ENCODE measurements around the gene ENTHD1.

CAGE:
- cytosol, long polyA minus RNA = no peak
- cytosol, long polyA plus RNA = no peak
- long polyA plus RNA = no peak
- nucleus, long polyA minus RNA = no peak
- nucleus, long polyA plus RNA = no peak
Measured at GRCh38 chr22:38953228-38953868, 4.1 kb upstream of the APOBEC3A start.

CAGE:
- cytosol, long polyA minus RNA = no peak
- cytosol, long polyA plus RNA = no peak
- long polyA plus RNA = no peak
- nucleus, long polyA minus RNA = no peak
- nucleus, long polyA plus RNA = no peak
Measured at GRCh38 chr22:38963908-38964497, 6.6 kb downstream of the APOBEC3A start.

DNA sequence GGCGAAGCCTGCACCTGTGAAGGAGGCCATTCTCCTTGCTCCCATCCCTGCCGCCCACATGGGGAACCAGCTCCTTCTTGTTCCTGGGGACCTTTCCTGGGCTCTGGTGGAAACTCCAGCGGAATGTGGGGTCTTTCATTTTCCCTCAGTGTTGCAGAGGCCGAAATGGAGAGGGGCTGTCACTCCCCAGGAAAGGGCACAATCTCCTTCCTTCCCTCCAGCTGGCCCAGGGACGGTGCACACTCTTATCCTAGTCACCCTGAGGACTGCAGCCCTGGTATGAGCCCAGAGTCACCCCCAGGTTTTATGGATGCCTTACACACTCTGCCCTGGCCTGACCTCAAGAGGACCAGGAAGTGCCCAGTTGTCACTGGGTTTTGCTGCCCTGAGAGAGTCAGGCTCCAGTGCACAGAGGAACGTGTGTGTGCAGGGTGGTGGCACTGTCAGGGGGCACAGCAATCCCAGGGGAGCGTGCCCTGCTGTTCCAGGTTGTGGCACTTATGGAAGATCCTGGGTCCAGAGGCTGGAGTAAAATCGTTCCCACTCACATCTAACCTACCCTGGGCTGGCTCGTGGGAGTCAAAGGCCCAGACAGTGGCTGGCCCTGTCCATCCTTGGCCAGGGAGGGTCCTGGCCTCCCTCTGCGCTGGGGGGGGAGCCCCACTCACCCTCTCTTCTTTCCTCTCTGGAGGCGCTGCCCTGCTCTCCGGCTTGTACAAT lies 7.5 kb downstream of the APOBEC3A start:
CAGE:
- cytosol, long polyA minus RNA = no peak
- cytosol, long polyA plus RNA = no peak
- long polyA plus RNA = no peak
- nucleus, long polyA minus RNA = no peak
- nucleus, long polyA plus RNA = no peak

DNA sequence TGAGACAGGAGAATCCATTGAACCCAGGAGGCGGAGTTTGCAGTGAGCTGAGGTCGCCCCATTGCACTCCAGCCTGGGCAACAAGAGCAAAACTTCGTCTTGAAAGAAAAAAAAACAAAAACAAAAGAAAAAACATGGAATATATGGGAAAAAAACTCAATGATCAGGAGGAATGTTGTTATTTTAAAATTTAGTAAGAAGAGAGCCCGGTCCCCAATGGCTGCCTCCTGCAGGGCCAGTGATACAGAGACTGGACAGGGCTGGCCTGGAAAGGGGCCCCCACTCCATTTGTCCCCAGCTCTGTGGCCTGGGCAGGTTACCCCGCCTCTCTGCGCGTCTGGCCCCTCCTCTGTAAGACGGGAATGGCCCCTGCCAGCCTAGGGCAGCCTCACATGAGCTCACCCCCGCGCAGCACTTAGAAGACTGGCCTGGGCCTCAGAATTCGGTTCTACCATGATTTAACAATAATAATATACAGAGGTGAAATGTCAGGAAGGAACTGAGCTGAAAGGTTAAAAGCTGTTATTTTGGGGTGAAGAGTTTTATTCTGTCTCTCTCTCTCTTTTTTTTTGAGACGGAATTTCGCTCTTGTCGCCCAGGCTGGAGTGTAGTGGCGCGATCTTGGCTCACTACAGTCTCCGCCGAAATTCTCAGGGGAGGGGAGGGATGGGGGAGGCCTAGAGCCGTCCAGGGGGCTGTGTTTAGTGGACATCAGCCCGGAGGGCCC lies 1.2 kb downstream of the APOBEC3G start:
CAGE:
- cytosol, long polyA minus RNA = no peak
- cytosol, long polyA plus RNA = no peak
- long polyA plus RNA = no peak
- nucleus, long polyA minus RNA = no peak
- nucleus, long polyA plus RNA = no peak

DNA sequence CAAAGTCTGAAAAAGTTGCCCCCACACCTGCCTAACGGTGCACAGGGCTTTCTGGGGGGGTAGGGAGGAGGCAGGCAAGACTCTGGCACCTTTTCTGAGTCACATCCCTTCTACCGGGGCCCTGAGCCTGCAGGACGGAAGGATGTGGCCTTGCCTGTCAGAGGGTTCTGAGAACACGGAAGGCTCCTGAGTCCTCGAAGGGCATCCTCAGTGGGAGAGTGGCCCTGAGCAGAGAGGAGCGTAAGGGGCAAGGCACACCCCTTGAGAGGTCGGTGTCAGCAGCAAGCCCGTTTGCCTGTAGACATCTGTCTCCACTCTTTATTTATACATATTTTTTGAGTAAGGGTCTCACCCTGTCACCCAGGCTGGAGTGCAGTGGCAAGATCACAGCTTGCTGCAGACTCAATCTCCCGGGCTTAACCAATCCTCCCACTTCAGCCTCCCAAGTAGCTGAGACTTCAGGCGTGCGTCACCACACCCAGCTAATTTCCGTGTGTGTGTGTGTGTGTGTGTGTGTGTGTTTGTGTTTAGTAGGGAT lies 6.1 kb upstream of the APOBEC3H start:
CAGE:
- cytosol, long polyA minus RNA = no peak
- cytosol, long polyA plus RNA = no peak
- long polyA plus RNA = no peak
- nucleus, long polyA minus RNA = no peak
- nucleus, long polyA plus RNA = no peak

CAGE:
- cytosol, long polyA minus RNA = no peak
- cytosol, long polyA plus RNA = no peak
- long polyA plus RNA = no peak
- nucleus, long polyA minus RNA = no peak
- nucleus, long polyA plus RNA = no peak
Measured at GRCh38 chr22:39176726-39177243, 24.3 kb upstream of the CBX7 start.

GRCh38 chr22:39177827-39178240 lies 25.4 kb upstream of the CBX7 start:
CAGE:
- cytosol, long polyA minus RNA = no peak
- cytosol, long polyA plus RNA = no peak
- long polyA plus RNA = no peak
- nucleus, long polyA minus RNA = no peak
- nucleus, long polyA plus RNA = no peak

GRCh38 chr22:39234852-39236039 lies 9.5 kb downstream of the PDGFB start:
CAGE:
- cytosol, long polyA minus RNA = no peak
- cytosol, long polyA plus RNA = no peak
- long polyA plus RNA = no peak
- nucleus, long polyA minus RNA = no peak
- nucleus, long polyA plus RNA = no peak

GRCh38 chr22:39236318-39237177 lies 8.2 kb downstream of the PDGFB start:
CAGE:
- cytosol, long polyA minus RNA = no peak
- cytosol, long polyA plus RNA = no peak
- long polyA plus RNA = no peak
- nucleus, long polyA minus RNA = no peak
- nucleus, long polyA plus RNA = no peak

DNA sequence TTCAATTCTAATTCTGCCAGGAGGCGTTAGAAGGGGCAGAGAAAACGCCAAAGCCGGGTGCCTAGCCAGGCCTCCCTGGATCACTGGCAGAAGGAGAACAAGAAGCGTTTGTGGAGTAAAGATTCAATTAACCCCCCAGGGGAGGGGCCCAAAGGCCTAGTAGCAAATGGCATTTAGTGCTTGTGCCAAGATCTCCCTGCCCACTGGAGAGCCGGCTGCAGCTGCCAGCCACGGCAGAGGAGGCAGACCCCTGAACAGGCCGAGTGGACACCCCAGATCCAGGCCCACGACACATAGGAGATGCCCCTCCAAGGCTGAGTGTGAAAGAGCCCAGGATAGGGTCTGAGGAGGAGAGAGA lies 7.0 kb downstream of the PDGFB start:
CAGE:
- cytosol, long polyA minus RNA = no peak
- cytosol, long polyA plus RNA = no peak
- long polyA plus RNA = no peak
- nucleus, long polyA minus RNA = no peak
- nucleus, long polyA plus RNA = no peak

GRCh38 chr22:39240558-39241385 lies 4.0 kb downstream of the PDGFB start:
CAGE:
- cytosol, long polyA minus RNA = no peak
- cytosol, long polyA plus RNA = no peak
- long polyA plus RNA = no peak
- nucleus, long polyA minus RNA = no peak
- nucleus, long polyA plus RNA = no peak

GRCh38 chr22:39466098-39467154 lies 9.6 kb downstream of the MGAT3 start:
CAGE:
- cytosol, long polyA minus RNA = no peak
- cytosol, long polyA plus RNA = no peak
- long polyA plus RNA = no peak
- nucleus, long polyA minus RNA = no peak
- nucleus, long polyA plus RNA = no peak

DNA sequence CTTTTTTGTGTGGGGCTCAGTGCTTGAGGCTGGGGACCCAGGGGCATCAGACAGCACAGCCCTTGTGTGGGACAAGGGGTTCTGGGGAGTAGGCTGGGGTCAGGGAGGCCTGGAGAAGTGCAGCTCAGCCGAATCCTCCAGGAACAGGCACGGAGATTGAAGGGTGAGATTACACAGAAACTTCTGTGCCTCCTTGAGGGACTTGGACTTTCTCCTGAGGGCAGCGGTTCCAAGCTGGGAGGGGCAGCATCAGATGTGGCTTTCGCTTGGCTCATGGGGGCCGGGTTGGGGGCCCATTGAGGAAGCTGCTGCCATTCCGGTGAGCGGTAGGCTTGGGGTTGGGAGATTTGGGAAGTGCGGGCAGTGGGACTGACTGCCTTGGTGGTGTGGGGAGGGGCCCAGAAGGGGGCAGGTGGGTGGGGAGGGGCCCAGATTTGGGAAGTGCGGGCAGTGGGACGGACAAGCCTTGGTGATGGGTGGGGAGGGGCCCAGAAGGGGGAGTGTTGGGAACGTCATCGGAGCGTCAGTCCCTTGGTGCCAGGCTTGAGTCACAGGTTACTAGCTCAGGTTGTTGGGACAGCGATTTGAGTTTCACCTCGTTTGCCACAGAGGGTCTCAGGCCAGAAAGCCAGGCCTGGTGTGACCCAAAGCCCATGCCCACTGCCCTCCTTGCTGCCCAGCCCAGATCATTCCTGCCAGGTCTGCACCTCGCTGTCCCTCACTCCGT lies 12.1 kb downstream of the MGAT3 start:
CAGE:
- cytosol, long polyA minus RNA = no peak
- cytosol, long polyA plus RNA = no peak
- long polyA plus RNA = no peak
- nucleus, long polyA minus RNA = no peak
- nucleus, long polyA plus RNA = no peak

GRCh38 chr22:39471292-39472356 lies 14.8 kb downstream of the MGAT3 start:
CAGE:
- cytosol, long polyA minus RNA = no peak
- cytosol, long polyA plus RNA = no peak
- long polyA plus RNA = no peak
- nucleus, long polyA minus RNA = no peak
- nucleus, long polyA plus RNA = no peak

GRCh38 chr22:39489976-39490772 lies 11.9 kb upstream of the MIEF1 start:
CAGE:
- cytosol, long polyA minus RNA = no peak
- cytosol, long polyA plus RNA = no peak
- long polyA plus RNA = no peak
- nucleus, long polyA minus RNA = no peak
- nucleus, long polyA plus RNA = no peak

DNA sequence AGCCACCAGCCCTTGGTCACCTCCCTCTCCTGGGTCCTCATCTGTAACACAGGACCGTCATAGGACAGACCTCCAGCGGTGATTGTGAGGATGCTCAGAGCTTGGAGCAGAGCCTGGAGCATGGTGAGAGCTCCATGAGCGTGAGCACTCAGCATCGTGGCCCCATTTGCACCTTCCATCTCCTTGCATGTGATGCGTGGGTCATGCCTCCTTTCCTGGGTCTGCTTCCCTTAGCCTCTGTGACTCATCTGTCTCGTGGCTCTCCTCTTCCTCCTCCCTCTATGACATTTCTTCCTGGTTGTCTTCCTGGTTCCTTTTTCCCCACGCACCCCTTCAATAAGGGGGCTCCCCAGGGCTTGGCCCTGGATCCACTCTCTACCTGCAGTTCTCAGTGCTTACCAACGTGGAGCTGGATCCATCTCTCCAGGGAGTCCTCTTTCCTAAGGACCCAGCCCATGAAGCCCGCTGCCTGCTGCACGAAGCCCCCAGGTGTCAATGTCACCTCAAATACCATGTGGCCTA lies 7.3 kb upstream of the MIEF1 start:
CAGE:
- cytosol, long polyA minus RNA = no peak
- cytosol, long polyA plus RNA = no peak
- long polyA plus RNA = no peak
- nucleus, long polyA minus RNA = no peak
- nucleus, long polyA plus RNA = no peak

DNA sequence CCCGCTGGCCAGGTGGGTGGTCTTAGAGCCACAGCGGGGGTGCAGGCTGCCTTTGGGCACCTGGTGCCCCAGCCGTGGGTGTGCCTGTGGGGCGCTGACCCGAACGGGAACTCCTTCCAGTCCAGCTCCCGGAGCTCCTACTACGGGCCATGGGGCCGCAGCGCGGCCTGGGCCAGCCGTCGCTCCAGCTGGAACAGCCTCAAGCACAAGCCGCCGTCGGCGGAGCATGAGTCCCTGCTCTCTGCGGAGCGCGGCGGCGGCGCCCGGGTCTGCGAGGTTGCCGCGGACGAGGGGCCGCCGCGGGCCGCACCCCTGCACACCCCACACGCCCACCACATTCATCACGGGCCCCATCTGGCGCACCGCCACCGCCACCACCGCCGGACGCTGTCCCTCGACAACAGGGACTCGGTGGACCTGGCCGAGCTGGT lies 91.3 kb downstream of the CACNA1I start:
CAGE:
- cytosol, long polyA minus RNA = no peak
- cytosol, long polyA plus RNA = no peak
- long polyA plus RNA = no peak
- nucleus, long polyA minus RNA = no peak
- nucleus, long polyA plus RNA = no peak

CAGE:
- cytosol, long polyA minus RNA = no peak
- cytosol, long polyA plus RNA = no peak
- long polyA plus RNA = no peak
- nucleus, long polyA minus RNA = no peak
- nucleus, long polyA plus RNA = no peak
Measured at GRCh38 chr22:39893238-39894062, at the start of gene ENTHD1. ENTHD1 (minus strand) TSS chr22:39893760.

DNA sequence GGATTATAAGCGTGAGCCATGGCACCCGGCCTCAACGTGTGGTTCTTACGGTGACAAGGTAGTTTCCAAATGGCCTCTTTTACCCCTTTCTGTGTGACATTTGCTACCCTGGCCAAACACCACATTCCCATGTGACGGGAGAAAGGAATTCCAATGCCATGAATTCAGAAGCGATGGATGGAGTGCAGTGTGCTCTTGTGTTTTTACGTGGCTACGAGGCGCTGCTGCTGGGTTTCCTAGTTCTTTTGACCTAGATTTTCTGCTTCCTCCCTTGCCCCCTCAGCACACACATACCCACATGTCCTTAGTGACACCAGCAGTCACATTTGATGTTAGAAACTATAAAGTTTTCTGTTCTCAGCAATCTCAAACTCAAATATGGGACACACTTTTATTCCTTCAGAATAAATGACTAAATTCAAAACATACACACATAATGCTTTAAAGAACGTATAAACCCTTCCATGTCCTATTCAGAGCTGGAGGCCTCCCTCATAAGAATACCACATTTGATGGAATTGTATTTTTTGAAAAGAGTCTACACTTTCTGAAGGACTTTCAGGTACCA lies 7.8 kb upstream of the TMA7B start:
CAGE:
- cytosol, long polyA minus RNA = no peak
- cytosol, long polyA plus RNA = no peak
- long polyA plus RNA = no peak
- nucleus, long polyA minus RNA = no peak
- nucleus, long polyA plus RNA = no peak

DNA sequence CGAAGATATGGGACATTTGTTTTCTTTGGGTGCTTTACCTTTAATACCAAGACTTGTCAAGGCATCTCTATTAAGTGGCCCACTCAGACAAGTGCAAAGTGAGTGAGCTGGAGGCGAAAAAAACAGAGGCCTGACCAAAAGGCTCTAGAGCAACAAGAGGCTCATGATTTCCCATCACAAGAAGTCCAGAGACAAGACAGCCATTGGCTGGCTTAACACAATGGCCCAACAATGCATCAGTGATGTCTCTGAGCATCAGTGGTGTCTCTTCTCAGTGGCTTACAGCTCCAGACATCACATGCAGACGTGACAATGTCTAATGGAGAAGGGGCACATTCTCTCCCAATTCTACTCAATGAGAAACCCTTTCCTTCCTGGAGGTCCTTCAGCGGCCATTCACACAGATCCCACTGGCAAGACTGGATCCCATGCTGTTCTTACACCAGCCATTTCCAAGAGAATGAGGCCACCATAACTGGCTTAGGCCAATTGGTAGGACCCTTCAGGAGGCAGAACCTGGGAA lies 14.9 kb upstream of the FAM83F start:
CAGE:
- cytosol, long polyA minus RNA = no peak
- cytosol, long polyA plus RNA = no peak
- long polyA plus RNA = no peak
- nucleus, long polyA minus RNA = no peak
- nucleus, long polyA plus RNA = no peak

Measured in keratinocyte (primary cell).